Breast (tissue), 4 donors: ENCODE measurements around the gene ITGB1.

- PRO-cap, 3 experiments: no peak in any of the 3 experiments
- RRBS: no CpG with 5 or more reads among the region's 10 CpGs
These were observed 122.5 kb upstream of the LYZL2 start for GRCh38 chr10:30752012-30752497.

- PRO-cap, 3 experiments: no peak in any of the 3 experiments
- RRBS: 38% methylated on average over 1 of the region's 27 CpGs
These were observed 182.7 kb upstream of the LYZL2 start for GRCh38 chr10:30811834-30813121.

DNA sequence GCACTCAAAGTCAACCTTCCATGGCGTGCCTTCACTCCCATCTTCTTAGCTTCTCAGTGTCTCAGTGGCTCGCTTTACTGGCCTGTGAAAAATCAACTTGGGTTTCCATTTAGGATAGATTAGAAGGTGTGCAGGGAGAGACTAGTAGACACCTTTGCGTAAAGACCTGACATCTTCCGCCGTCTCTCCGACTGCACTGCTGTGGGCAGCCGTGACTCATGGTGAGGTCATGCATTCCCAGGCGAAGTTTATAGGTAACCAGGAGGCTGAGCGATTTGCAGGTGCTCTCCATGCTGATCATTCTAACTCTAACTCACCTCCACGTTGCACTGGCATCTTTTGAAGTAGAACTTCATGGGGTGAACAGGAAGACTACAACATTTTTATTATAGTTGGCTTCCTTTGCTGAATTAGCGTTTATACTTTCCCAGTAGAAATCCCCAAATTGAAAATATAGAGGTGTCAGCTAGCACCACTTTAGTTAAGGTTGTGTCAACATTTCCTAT lies 68.0 kb upstream of the ZNF438 start:
- PRO-cap, 3 experiments: no peak in any of the 3 experiments
- RRBS: no CpG with 5 or more reads among the region's 11 CpGs

DNA sequence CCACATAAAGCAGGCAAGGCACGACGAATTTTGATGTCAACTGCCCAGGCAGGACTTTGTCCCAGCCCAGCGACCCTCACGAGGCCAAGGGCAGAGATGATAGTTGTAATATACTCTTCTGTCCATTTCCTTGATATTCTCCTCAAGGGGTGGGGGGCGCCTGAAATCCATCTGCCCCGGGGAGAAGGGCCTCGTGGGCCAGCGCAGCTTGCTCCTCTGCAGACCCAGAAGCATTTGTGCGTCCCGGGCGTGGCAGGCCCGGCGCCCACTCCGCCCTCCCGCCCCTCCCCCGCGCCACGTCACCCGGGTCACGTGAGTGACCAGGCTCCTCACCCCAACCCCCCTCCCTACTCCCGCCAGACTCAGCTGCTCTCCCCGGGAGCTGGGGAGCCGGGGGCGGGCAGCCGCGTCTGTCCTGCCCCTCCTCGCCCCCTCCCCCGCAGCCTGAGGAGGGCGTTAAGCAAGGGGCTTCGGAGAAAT lies 101.9 kb upstream of the ZNF438 start:
- PRO-cap, 3 experiments: peak in 3 of 3 experiments; most common plus-strand start position 337 of the sequence (in 2); most common minus-strand start position 236 of the sequence (in 2)
- RRBS: 5% methylated on average over 16 of the region's 30 CpGs

DNA sequence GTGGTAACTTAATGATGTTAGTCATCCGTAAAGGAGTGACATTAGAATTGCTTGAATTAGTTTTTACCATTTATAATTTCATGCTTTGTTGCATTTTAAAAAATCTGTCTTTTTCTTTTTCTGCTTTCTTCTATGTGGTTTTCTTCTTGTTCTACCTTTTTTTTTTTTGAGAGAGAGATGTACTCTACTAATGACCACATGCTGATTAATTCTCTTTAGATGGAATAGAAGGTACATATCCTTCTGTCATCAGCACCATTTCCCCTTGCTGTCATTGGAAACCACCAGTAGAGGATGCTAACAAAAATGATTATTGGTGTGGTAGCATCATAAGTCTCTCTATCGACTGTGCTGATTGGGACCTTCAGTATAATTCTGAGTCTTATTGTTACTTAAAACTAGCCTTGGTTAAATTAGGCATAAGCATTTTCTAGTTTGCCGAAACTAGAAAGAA lies 3.6 kb downstream of the ZEB1 start:
- PRO-cap, 3 experiments: no peak in any of the 3 experiments
- RRBS: no CpG with 5 or more reads among the region's 3 CpGs

- PRO-cap, 3 experiments: no peak in any of the 3 experiments
- RRBS: no CpG with 5 or more reads among the region's 9 CpGs
These were observed 251.2 kb downstream of the ARHGAP12 start for GRCh38 chr10:31677419-31677905.

- PRO-cap, 3 experiments: no peak in any of the 3 experiments
- RRBS: no CpG with 5 or more reads among the region's 1 CpG
These were observed 44.2 kb downstream of the ARHGAP12 start for GRCh38 chr10:31884489-31884832.

DNA sequence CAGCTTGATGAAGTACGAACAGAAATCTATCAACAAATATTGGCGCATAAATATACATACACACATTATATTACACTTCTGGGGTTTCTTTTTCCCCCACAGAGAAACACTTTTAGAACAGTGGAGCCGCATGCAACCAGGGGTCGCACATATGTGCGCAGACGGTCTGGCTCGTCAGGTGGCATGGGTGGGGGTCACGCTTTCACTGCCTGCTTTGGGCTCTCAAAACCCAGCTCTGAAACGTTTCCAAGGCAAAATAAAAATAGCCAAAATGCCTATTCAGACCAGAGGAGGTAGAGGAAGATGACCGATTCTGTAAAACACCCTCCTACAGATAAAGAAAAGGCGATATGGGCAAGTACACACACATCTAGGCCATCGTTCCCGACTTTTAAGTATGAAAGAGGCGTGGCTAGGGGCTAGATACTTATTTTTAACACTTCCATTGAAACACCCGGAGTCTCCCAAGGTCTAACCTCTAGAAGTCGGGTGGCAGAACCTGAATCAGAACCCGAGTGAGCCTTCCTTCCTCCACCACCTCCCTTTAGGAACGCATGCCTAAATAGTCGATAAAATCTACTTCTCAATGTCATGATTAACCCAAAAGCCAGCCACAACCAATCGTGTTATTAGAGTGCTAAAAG lies 1.5 kb downstream of the ARHGAP12 start:
- PRO-cap, 3 experiments: no peak in any of the 3 experiments
- RRBS: no CpG with 5 or more reads among the region's 20 CpGs

GRCh38 chr10:31942704-31943266 lies 14.2 kb upstream of the ARHGAP12 start:
- PRO-cap, 3 experiments: no peak in any of the 3 experiments
- RRBS: no CpG with 5 or more reads among the region's 4 CpGs

- PRO-cap, 3 experiments: no peak in any of the 3 experiments
- RRBS: no CpG with 5 or more reads among the region's 4 CpGs
These were observed 21.7 kb downstream of the KIF5B start for GRCh38 chr10:32034475-32034951.

DNA sequence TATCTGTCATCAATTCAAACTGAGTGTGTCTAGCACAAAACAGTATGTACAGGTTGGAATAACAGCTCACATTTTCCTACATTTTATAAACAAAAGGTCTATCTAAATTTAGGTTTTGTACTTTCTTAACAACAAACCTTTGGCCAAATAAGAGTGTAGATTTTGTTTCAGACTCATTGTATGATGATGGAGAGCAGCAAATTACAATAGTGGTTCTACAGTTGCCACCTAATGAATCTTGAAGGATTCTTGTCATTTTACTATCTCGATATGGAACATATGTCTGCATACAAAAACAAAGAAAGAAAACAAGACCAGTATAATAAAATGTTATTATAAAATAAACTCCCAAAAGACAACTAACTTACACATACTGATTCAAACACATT lies 20.8 kb downstream of the KIF5B start:
- PRO-cap, 3 experiments: no peak in any of the 3 experiments
- RRBS: no CpG with 5 or more reads among the region's 1 CpG

- PRO-cap, 3 experiments: no peak in any of the 3 experiments
- RRBS: no CpG with 5 or more reads among the region's 6 CpGs
These were observed 427 bp upstream of the KIF5B start for GRCh38 chr10:32056670-32057034.

DNA sequence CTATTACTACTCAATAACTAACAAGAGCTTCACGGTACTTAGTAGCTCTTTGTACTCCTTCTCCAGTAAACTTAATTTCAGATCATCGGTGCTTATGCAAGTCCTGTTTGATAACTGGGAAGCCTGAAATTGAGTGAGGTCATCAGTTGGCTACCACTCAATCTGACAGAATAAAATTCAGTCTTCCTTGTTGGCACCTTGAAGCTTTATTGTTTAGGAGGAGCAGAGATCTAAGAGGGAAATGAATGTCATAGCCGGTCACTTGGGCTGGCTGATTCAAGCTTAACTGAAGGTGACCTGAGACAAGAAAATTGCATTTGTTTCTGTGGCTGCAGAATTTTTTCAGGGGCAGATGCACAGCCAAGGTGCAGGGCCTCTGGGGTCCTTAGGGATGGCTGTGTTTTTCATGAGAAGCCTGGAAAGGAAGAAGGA lies 84.8 kb upstream of the KIF5B start:
- PRO-cap, 3 experiments: no peak in any of the 3 experiments
- RRBS: no CpG with 5 or more reads among the region's 3 CpGs

DNA sequence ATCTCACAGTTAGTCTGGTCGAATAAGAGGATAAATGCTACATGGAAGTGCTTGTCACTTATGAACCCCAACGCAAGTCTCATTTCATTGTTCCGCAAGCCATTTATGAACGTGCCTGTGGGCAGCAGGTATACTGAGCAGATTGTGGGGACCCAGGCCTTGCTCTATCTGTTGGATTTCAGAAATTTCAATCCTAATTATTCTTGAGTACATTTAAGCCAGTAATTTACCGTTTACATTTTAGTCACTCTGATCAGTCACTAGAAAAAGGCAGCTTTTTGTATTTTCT lies 80.7 kb downstream of the EPC1 start:
- PRO-cap, 3 experiments: no peak in any of the 3 experiments
- RRBS: no CpG with 5 or more reads among the region's 5 CpGs

DNA sequence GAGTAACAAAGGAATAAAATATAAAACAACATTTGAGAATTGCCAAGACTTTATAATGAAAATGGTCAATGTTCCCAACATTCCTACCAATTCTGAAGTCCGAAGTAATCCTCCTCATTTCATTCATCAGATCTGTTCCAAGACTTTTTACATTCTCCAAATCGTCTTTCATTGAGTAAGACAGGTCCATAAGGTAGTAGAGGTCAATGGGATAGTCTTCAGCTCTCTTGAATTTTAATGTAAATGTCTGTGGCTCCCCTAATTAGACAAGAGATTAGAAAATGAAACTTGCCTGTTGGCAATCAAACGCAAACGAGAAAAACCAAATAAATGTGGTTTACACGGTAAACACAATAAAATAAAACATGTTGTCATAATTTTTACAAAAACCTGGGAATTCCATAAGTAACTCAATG lies 30.0 kb downstream of the ITGB1 start:
- PRO-cap, 3 experiments: no peak in any of the 3 experiments
- RRBS: no CpG with 5 or more reads among the region's 5 CpGs

DNA sequence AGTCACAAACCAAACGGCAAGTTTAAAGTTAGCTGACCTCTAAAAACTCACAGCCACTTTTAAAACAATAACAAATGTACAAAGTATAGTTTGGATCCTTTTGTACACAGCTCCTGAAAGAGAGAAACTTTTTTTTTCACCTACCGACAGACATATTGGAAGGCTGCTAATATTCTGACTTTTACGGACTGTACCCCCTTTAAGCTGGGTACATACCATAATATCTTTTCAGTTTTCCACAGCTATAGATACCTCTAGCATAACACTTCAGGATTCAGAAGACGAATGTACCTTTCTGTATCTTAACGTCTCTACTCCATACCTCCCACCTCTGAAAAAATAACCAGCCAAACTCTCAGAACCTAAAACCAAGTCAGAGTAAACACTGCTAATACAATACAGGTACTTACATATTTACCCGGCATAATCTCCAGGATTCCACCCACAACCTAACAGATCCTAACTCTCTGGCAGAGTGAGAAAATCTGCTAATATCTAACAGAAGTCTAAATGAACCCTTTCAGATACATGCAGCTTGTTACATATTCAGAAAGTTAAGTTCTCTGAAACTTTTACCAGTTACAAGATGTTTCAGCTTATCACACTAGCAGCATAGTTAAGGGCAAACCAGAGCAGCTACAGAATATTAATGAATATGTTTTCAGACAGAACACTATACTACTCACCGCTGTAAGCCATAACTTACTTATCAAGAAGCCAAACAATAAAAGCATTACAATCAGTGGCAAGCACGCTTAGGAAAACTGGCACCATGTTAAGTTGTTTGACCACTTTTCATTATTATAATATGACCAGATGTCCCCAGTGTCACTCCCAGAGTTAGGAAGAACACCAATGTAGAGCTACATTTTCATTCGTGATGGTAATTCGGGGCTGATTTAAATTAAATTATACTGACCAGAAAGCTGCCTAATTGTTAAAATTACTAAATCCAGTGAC lies 2.9 kb downstream of the ITGB1 start:
- PRO-cap, 3 experiments: no peak in any of the 3 experiments
- RRBS: no CpG with 5 or more reads among the region's 10 CpGs

- PRO-cap, 3 experiments: peak in 3 of 3 experiments; most common plus-strand start chr10:32958074 (in 3); most common minus-strand start chr10:32958227 (in 3)
- RRBS: 2% methylated on average over 49 of the region's 109 CpGs
These were observed at the start of gene ITGB1 for GRCh38 chr10:32957985-32959038. ITGB1 (minus strand) TSS chr10:32958230.

DNA sequence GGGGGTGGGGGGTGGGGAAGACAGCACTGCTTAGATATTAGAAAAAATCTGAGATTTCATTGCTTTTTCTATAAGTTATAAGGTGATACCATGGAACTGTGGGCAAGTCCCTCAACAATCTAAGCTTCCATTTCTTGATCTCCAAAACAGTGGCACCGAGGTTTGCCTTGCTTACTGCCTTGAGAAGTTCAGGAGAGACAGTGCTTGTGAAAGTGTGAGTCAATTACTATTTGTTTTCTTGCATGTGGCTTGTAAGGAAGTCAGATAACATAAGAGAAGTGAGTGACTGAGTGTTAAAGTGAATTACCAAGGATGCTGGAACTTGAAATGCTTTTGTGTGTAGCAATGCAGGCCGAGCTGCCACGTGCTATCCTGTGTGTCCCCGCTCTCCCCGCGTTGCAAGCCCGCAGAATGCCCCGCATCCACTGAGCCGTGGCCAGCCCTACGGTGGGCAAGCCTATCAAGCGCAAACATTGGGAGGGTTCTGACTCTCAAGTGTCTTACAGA lies 157.6 kb upstream of the ITGB1 start:
- PRO-cap, 3 experiments: no peak in any of the 3 experiments
- RRBS: no CpG with 5 or more reads among the region's 11 CpGs

DNA sequence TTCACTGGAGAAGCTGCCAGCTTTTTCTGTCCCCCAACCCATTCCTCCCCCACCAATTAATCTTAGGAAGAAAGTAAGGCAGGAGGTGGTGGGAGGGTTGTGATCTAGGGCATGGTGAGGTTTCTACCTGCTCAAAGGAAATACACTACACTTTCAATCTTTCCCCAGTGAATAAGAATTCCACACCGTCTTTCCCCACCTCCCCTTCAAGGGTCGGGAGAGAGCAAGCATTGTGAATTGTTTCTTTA lies 143.3 kb downstream of the NRP1 start:
- PRO-cap, 3 experiments: no peak in any of the 3 experiments
- RRBS: no CpG with 5 or more reads among the region's 2 CpGs

GRCh38 chr10:33273164-33273680 lies 61.2 kb downstream of the NRP1 start:
- PRO-cap, 3 experiments: no peak in any of the 3 experiments
- RRBS: 4% methylated on average over 4 of the region's 16 CpGs